SJCRH30 (cell line): ENCODE measurements around a stretch of chr10.

DNA sequence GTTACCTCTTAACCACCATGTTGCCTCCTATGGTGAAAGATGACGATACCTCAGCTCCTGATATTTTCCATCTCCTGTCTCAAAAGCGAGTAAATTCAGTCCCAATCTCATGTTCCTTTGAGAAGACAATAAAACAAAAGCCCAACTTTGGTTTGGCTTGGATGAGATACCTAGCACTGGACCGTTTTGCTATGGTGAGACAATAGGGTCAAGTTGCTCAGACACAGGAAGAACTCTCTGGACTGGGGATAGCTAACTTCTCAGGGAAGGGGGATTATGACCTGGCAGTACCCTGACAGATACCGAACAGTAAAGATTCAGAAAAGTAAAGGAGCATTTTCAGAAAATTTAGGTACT is 10.1 kb downstream of the MLLT10 start:
- RAMPAGE, long total RNA, result no peak

- RAMPAGE, long total RNA, result no peak
Observed at GRCh38 chr10:21629611-21630250, 95.7 kb downstream of the MLLT10 start.

GRCh38 chr10:21673293-21674128 is 139.5 kb downstream of the MLLT10 start:
- RAMPAGE, long total RNA, result no peak

GRCh38 chr10:21687021-21688055 is 153.3 kb downstream of the MLLT10 start:
- RAMPAGE, long total RNA, result no peak

DNA sequence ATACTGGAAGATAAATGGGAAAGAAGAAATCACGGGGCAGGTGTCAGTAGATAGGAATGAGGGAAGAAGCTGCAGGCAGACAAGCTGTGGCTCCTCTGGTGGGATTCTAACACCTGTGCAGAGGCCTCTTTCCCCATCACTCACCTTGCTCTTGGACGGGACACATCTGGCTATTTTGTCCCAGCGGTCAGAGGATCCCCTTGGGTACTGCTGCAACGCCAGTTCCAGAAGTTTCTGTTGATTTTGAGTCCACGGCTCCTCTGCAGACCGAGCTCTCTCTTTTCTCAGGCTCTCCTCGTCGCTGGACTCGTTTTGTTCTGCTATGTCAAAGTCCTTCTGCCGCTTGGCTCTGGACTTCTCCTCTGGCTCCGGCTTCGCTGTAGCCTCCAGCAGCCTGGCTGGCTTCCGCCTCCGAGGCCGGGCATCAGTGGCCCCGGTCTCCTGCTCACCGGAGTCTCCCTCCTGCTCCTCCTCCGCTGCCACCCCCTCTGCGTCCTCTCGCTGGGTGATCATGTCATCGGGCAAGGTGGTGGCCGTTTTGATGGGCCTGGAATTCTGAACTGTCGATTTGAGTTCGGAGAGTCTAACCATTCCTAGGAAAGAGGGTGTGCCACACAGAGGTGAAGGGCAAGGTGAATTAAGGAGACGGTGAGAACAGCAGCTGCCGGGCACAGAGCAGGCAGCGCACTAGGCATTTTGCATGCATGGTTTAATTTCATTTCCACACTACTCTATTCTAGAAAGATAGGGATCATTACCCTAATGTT is 225.2 kb downstream of the MLLT10 start:
- RAMPAGE, long total RNA, result no peak

DNA sequence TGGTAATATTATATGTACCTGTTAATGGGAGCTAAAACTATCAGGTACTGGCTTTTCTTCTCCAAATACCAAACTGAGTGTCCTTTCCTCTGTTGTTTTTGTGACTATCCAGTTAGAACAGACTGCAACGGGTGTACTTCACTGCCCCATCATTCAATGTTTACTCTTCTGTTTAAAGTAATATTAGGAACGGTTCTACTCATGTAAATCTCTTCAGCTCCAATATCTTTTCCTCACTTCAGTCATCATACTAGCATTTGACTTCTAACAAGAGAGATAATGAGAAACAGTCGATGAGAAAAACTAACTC is 13.0 kb upstream of the EBLN1 start:
- RAMPAGE, long total RNA, result no peak

DNA sequence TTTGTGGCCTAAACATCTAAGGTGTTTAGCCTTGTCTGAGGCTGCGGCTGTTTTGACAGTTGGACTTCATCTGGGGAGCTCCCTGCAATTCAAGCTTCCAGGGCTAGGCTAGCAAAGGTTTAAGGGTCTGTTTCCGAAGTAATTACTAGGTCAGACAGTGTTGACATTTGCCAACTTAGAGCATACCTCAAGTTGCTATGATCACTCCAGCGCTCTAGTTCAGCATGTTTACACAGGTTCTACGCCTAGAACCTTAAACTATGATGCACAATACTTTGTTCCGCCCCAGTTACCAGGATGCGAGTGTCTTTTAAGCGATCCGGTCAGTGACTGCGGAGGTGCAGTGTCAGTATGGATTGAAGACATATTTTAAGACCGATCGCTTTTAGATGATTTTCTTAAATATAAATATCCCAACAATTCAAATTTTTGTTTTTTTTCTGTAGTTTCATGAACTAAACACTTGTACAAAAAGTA is 693 bp downstream of the COMMD3 start:
- RAMPAGE, long total RNA, result no peak

- RAMPAGE, long total RNA, result no peak
Observed at GRCh38 chr10:22320499-22320749, 475 bp upstream of the BMI1 start.

DNA sequence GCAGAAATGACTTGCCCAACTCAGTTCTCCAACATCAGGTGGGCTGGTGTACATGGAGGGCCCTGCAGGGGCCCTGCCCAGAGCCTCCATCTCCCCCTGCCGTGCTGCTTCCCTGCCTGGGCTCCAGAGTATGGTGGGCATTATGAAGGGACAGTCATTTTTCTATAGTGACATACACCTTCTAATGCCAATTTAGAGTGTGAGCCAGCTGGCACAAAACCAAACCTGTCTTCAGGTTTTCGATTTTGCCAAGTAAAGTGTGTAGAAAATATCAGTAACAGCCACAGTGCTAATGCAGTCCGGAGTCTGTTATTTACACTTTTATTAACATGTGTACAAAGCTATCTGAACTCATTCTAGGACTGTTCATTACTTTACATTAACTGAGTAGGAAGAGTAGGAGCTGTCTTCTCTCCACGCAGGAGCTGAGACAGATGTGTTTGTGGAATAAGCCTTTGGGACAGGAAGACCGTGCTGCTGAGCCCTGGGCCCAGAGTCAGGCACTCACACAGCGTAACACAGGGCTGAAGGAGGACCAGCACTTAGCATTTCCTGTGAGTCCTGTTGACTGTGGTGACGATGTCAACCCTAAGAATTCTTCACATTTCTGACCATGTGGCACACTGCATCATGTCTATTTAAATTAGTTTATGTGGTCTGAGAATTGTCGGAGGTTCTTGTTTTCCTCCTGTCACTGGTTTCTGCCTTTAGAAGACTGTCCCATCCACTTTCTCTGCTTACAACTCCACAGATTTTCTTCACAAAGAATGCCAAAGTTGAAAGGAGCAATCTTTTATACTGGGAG is 117.4 kb downstream of the PIP4K2A start:
- RAMPAGE, long total RNA, result no peak

DNA sequence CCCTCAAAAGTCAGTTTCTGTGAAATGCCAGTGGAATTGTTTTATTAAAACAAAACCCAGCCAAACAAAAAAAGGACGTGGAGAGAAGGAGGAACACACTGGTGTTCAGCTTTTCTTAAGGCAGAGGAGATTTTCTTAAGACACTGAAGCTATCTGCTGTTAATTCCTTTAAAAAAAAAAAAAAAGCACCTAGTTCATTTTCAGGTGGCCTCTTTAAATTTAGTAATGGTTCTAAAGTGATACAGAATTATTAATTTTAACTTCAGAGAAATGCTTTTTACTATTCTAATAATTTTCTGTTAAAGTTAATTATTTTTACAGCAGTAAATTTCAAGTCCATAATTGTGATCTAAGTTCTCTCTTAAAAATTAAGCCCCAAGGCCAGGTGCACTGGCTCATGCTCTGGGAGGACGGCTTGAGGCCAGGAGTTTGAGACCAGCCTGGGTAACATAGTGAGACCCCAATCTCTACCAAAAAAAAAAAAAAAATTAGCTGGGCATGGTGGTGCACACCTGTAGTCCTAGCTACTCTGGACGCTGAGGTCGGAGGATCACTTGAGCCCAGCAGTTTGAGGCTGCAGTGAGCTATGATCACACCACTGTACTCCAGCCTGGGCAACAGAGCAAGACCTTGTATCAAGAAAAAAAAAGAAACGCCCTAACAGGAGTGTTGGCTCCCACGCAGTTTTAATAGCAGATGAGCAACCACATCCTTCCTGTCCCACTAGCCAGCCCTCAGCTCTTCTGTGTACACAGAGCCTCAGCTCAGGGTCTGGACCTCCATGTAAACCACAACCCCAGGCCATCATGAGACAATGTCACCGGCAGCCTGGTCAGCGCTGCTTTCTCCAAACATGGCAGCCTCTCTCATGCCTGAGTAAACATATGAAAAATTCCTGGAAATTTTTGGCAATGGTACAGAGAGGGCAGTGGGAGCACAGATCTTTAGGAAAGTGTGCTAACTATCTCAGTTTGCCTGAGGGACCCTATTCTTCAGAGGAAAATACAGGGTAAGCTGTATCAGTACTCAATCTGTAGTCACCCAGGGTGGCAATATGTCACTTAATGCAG is 108.4 kb downstream of the PIP4K2A start:
- RAMPAGE, long total RNA, result no peak

DNA sequence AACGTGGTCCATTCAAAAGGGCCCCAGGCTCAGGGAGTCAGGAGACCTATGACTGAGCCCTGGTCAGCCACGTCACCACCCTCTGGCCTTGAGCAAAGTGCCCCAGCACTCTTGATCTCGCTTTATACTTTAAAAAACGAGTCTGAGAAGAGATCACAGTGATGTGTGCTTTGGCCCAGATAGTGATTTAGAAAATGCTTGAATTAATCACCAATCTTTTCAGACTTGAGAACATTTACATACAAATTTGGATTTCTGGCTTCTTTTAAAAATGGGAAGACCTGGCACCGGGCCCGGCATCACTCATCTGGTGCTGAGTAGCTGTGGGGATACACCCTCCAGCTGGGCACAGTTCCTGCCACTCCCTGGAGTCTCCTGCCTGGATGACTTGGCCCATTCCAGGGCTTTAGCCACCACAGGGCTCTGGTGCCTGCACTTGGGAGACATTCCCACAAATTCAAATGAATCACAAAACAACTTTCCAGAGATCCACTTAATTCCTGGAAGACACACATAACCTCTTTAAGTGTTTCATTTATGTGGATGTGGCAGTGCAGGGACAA is 93.9 kb downstream of the PIP4K2A start:
- RAMPAGE, long total RNA, result no peak

DNA sequence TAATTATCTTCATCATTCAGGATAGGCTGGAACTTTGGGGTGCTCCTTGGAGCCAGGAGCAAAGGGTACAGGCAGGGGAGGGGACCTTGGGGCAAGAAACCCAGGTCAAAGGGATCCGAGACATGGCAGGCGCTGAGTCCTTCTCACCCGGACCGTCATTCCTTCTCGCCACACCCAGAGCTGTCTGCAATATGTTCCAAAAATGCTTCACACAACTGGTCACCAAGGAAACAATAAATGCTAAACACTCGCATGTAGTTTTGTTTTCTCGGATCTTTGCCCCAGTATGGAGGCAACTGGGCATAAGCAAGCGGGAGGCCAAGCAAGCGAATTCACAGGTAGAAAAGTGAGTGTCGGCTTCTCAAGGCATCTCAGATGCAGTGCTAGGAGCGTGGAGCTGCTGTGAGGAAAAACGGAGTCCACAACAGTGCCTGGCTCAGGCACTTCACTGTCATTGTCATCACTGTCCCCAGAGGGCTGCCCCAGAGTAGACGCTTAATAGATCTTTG is 80.8 kb downstream of the PIP4K2A start:
- RAMPAGE, long total RNA, result no peak

GRCh38 chr10:22682351-22683047 is 31.9 kb downstream of the PIP4K2A start:
- RAMPAGE, long total RNA, result no peak

DNA sequence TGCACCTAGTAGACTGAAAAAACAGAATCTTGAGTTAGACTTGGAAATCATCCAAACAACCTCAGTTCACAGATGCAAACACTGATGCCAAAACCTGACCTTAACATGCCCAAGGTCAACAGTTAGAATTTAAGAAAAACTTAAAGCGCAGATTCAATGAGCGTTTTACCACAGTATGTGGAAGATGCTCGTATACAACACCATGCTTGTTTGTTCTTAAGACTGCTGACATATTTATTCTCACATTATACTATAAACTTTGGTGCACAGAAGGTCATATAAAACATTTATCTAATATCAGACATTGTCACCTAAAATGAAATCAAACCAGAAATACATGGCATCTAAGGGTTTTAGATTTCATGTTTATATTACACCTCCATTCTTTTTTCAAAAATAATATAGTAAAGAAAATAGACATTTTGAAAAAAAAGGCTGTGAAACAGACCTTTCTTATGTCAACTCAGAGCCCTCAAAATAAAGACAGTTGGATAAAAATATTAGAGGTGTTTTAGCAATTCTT is 2.8 kb downstream of the PIP4K2A start:
- RAMPAGE, long total RNA, result no peak

GRCh38 chr10:23055368-23056041 is 39.9 kb upstream of the MSRB2 start:
- RAMPAGE, long total RNA, result no peak

- RAMPAGE, long total RNA, result no peak
Observed at GRCh38 chr10:23198746-23199351, 6.7 kb downstream of the PTF1A start.

GRCh38 chr10:24008521-24009074 is 200.3 kb upstream of the KIAA1217 start:
- RAMPAGE, long total RNA, result no peak

DNA sequence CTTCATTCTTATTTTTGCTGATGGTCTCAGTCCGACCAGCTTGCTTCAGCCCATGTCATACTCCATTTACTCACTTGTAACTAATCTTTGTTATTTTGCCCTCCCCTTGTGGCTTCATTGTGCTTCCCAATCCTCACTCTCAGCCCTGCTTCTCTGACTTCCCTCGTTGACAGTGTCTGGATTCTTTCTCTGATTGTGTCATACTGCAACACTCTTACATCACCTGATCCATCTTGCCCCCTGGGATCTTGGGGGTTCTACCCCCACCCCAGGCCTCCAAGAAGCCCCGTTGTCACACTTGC is 93.1 kb upstream of the KIAA1217 start:
- RAMPAGE, long total RNA, result no peak

DNA sequence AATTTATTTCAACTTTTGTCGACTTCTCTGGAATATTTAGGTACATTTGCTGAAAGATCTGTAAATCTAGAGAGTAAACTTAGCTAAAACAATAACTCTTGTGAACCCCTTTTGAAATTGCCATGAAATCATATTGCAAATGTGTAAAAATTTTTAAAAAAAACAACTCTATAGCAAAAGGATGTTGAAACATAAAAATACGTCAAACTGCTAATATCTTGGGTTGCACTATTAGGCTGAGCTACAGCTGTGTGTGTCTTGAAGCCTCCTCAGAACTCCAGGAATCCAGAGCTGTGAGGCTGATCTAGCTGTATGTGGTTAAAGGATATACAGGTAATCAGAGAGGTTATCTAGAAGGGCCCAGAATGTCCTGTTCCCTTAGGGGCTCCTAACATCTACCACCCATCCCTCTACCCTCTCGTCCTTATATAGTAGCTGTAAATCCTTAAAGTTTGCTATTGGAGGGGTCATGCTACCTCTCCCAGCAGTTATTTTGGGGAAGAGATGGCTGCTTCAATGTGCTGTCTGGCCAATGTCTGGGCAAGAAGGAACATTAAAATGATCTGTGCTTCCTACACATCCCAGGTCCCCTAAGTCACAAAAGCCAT is 89.5 kb upstream of the KIAA1217 start:
- RAMPAGE, long total RNA, result no peak

DNA sequence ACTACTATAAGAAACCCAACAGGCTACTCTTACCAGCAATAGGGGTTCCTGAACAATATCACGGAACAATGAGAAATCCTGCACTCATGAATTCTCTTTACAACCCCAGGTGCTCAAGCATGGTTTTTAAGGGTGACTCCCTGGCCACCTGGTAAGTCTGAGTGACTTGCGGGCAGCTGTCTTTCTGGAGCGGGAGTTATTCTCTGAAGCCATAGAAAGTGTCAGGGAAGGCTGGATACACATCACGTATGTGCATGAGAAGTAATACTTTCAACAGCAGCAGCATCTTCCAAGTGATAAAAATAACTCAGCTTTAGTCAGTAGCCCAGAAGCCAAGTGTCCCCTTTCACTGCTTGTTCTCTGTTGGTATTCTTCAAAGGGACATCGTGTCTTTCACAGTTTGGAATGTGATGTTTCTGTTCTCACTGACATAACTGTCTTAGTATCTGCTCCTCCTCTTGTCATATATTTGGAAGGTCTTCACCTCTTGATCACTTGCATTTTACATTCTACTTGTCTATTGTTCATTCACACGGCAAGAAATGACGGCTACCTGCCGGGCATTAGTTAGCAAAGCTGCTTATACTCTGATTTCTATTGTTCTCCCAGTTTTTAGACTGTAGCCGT is 97.6 kb downstream of the KIAA1217 start:
- RAMPAGE, long total RNA, result no peak